Smooth muscle cell (in vitro differentiated cells): ENCODE data around the genes TMEM98, ASIC2 and CCL2.

DNA sequence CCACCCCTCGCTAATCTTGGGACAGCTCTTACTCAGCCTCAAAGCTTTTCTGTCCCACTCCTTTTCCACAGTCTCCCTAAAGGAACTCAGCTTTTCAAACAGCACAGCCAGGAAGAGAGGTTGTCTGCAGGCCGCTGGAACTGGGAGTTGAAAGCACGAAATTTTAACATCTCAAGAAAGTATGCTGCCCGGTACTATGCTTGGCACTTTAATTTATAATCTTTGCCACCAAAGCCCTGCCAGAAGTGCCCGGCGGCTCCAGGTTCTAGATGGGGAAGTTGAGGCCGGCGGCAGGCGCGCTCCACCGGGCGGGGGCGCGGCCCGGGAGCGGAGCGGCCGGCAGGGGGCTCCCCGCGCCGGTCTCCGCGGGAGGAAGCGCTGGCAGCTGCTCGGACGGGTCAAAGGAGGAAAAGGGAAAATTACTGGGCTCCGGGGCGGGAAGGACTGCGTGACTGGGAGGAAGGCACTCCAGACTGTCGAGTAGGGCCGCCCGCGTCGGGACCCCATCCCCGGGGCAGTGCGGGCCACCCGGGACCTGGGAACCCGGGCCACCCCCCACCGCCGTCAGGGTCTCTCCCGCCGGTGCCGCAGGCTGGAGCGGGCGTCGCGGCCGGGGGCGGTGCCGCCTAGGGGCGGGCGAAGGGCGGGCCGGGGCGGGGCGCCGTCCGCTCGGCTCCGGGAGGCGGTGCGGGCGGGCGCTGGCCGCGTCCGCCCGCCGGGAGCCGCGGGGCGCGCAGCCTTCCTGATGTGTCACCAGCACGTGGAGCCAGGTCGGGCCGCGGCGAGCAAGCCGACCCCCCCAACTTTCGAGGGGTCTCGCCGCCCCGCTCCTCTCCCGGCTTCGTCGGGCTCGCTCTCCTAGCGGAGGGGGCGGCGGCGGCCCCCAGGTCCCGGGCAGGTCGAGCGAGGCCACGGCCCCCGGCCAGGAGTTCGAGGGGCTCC is 167.3 kb downstream of the RAB11FIP4 start:
- RAMPAGE, long total RNA = no peak

DNA sequence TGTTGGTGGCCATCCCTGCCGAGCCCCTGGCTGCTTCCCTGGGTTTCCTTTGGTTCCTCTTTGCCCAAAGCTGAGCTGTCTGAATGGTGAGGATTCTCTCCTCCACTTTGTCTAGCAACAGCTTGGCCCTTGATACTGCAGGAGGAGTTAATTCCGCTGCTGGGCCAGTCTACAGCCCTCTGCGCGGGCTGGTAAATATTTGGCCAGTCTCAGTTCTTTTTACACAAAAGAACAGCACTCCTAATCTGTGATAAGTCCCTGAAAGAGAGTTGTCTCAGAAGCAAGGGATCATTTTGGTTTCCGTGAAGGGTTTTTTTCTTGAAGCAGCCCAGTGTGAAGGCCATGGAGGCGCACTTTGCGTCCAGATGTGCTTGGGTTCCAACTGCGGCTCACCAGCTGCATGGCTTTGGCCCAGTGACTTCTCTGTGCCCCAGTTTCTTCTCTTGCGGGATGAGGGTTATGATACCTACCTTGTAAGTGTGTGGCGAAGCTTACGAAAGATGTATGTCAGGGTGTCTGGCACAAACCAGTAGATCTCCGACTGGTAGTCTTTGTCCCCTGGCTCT is 171.1 kb downstream of the RAB11FIP4 start:
- RAMPAGE, long total RNA = no peak

GRCh38 chr17:31580233-31581557 is 189.2 kb downstream of the RAB11FIP4 start:
- RAMPAGE, long total RNA = no peak

- RAMPAGE, long total RNA = no peak
Observed at GRCh38 chr17:32020232-32021344, 13.4 kb downstream of the LRRC37B start.

- RAMPAGE, long total RNA = no peak
Observed at GRCh38 chr17:32124808-32125402, 17.4 kb upstream of the RHOT1 start.

DNA sequence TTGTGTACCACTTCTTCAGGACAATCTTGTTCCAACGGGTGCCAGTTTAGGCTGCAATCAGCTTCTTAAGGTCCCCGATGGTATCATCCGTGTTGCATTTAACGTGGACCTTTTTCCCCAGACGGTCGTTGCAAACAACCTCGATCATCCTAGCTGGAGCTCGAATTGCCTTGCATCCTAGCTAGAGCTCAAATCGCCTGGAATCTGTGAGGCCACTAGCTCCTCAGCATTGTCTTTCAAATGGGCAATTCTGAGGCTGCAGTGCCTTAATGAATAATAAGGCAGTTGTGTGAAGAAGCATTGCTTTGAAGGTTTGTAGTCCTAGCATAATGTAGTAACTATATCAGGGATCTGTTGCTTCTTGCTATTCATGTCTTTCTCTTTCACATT is 37.7 kb upstream of the RHBDL3 start:
- RAMPAGE, long total RNA = no peak

DNA sequence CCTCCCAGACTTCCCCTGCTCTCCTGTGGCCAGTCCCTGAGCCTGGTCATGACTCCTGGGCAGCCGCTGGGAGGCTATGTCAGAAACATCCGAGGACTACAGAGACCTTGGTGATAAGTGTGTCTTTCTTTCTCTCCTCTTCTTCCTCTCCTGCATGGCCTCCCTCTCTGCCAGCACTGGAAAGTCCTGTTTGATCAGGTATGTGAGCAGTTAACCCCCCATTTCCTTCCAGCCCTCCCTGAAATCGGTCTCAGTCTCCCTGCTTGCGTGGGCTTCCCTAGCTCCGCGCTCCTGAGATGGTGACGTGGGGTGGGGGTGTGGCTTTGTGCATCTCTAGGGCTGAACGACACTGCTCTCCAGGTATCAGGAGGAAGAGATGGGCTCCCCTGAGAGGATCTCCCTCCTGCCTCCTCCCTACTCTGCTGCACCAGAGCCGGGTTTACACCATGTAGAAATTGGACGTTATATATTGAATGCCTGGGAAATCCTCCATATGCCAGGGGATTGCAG is 2.2 kb downstream of the RHBDL3 start:
- RAMPAGE, long total RNA = no peak

DNA sequence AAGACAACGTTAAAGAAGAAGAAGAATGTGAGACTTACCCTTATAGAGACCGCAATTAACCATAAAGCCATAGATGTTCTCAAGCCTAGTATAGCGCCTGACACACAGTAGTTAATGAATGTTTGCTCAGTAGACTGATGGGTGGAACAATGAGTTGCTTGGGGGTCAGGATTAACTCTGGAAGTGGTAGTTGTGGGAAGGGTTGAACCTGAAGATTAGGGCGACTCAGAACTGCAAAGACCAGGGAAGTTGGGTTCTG is 40.8 kb upstream of the PSMD11 start:
- RAMPAGE, long total RNA = no peak

GRCh38 chr17:32511086-32511815 is 24.5 kb downstream of the CDK5R1 start:
- RAMPAGE, long total RNA = no peak

DNA sequence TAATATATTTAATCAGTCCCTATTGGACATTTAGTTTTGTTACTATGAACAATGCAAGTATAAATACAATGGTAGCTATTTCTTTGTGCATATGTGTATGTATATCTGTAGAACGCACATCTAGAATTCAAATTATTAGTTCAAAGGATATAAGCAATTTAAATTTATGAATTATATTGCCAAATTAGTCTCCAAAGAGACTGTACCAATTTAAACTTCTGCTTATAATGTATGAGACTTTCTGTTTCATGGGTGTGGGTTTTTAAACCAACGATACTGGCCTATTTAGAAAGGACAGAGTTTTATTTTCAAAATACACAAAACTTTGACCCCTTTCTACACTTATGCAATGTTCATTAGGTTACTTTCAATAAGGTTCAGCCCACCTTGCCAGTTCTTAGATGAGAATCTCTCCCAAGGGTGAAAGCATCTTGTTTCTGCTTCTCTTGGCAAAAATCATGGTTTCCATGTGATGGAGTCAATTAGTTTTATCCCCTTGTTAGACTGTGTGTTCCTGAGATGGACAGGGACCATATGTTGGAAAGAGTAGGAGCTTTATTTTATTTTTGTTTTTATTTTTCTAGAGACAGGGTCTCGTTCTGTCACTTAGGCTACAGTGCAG is 84.7 kb downstream of the MYO1D start:
- RAMPAGE, long total RNA = no peak

GRCh38 chr17:32819003-32819593 is 57.8 kb downstream of the MYO1D start:
- RAMPAGE, long total RNA = no peak

DNA sequence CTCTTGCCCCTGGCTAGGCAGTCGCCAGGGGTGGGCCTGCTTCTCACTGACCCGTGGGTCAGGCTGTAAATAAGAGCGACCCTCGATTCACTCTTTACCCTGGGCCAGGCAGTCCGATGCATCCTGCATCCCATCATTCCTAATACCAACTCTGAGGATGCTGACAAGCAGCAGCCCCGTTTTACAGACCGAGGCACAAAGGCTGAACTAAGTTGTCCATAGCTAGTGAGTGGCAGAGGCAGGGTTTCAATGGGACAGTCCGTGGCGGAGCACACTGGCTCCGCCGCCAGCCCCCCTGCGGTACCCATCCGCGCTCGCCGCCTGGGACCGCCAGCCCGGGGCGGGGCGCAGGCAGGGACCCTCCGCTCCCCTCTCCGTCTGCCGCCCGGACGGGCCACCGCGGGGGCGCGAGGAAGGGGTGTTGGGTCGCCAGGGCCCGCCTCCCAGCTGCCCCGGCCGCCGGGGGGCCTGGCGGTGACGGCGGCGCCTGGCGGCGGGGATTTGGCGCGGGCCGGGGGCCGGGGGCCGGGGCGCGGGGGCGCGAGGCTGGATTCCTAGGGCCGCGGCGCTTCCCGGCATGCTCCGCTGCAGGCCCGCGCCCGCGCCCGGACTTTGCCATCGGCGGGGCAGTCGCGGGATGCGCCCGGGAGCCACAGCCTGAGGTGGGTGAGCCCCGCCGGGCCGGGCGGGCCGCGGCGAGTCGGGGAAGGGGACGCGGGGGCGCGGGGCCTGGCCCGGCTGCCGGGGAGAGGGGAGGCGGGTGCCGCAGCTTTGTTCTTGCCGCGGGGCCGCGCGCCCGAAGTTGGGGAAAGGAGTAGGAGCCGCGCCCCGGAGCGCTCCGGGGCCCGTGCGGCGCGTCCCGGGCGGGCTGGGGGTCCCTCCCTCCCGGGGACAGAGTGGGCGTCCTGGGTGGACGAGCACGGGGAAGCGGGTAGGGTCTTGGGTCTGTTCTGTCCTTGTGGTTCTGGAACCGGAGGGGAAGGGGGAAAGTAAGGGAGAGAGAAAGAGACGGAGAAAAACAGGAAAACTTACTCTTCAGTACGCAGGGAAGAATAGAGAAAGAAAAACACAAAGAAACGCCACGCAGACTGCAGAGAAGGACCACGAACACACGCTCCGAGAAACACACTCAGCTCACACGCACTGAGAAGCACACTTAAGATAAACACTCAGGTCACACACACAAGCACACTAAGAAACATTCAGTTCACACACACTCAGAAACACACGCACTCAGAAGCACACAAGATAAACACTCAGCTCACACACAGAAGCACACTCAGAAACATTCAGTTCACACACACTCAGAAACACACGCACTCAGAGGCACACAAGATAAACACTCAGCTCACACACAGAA is at the start of gene TMEM98:
Gene TMEM98, plus strand, starts transcription at position 578 of the 1,360 bp plus-strand sequence.
- RAMPAGE, long total RNA = start-site peak on the plus strand centred at position 610 of the sequence, 73 bp wide, 776 and 540 reads in 2 replicates

GRCh38 chr17:32928936-32929727 is 1.2 kb downstream of the TMEM98 start:
- RAMPAGE, long total RNA = no peak

GRCh38 chr17:33293022-33293668 is at the start of gene ASIC2:
TSS of gene ASIC2 (minus strand) at chr17:33293295.
- RAMPAGE, long total RNA = no peak

DNA sequence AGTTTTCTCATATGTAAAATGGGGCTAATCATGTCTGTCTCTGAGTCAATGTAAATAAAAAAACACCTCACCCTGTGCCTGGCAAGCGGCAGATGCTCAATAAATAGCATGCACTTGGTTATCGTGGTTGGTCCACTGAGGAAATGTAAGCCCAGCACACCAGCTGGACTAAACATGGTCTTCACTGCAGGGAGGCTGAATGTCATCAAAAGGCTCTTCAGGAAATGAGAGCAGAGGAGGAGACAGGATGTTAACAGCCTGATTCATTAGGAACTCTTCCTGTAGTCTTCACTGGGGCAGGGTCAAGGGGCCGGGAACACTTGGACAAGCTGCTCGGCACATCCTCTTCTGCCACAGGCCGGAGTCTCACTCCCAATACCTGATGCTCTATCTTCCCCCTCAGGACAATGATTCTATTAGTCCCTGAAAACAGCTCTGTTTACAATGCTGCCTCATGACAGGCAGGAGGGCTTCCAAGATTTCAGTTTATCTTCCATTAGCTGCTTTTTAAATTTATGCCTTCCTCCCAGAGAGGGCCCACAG is 213.7 kb upstream of the ASIC2 start:
- RAMPAGE, long total RNA = no peak

DNA sequence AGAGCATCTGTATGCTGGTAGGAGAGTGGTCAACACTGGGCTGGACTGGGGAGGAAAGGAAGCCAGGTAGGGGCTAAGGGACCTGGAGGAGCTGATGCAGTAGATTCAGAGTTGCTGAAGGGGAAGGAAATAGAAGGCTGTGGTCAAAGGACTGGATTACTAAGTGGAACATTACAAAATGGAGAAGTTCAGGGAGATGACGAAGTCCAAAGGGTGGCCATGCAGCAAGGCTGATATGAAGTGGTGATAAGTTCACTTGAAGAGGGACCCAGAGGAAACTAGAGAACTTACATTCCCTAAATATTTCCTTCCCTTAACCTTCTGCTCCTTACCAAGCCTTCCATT is 8.6 kb upstream of the CCL2 start:
- RAMPAGE, long total RNA = no peak

GRCh38 chr17:34254669-34255821 is at the start of gene CCL2:
TSS of gene CCL2 (plus strand) at chr17:34255285.
- RAMPAGE, long total RNA = start-site peak on the plus strand at chr17:34255241-34255287, 1,974 and 1,792 reads in 2 replicates

GRCh38 chr17:34387011-34387748 is 24.1 kb upstream of the CCL1 start:
- RAMPAGE, long total RNA = no peak

DNA sequence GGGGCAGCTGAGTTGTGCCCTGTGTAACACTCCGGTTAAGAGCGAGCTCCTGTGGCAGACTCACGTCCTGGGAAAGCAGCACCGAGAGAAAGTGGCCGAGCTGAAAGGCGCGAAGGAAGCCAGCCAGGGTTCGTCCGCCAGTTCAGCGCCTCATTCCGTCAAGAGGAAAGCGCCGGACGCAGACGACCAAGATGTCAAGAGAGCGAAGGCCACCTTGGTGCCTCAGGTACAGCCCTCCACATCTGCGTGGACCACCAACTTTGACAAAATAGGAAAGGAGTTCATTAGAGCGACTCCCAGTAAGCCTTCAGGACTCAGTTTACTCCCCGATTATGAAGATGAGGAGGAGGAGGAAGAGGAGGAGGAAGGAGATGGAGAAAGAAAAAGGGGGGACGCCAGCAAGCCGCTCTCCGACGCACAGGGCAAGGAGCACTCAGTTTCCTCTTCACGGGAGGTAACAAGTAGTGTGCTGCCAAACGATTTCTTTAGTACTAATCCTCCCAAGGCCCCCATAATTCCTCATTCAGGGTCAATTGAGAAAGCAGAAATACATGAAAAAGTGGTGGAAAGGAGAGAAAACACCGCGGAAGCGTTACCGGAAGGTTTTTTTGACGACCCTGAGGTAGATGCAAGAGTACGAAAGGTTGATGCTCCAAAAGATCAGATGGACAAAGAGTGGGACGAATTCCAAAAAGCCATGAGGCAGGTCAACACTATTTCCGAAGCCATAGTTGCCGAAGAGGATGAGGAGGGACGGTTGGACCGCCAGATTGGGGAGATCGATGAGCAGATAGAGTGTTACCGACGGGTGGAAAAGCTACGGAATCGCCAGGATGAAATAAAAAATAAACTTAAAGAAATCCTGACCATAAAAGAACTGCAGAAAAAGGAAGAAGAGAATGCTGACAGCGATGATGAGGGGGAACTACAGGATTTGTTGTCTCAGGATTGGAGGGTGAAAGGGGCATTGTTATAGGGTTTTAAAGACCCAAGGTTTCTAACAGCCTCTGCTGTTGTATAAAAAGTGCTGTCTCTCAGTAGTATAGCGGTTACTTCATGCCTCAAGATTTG is 705 bp downstream of the ZNF830 start:
- RAMPAGE, long total RNA = no peak

- RAMPAGE, long total RNA = no peak
Observed at GRCh38 chr17:34981076-34981435, 744 bp downstream of the LIG3 start.